Diencephalon (tissue), 2 donors: ENCODE results near the genes BACH1, KRTAP13-1 and KRTAP19-4.

- RAMPAGE, long total RNA = no peak
These were observed 411.2 kb downstream of the N6AMT1 start for GRCh38 chr21:28473962-28474465.

DNA sequence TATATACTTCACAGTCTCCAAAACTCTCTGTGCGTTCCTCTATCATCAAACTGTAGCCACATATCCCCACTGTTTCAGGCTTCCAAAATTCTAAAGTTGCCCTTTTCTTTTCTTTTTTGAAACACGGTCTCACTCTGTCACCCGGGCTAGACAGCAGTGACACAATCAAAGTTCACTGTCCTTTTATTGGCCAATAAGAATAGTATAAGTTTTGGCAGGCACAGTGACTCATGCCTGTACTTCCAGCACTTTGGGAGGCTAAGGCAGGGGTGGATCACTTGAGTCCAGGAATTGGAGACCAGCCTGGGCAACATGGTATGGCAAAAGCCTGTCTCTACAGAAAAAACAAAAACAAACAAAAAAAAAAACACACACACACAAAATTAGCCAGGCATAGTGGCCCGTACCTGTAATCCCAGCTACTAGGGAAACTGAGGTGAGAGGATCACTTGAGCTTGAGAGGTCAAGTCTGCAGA lies 19.3 kb downstream of the N6AMT1 start:
- RAMPAGE, long total RNA = no peak

DNA sequence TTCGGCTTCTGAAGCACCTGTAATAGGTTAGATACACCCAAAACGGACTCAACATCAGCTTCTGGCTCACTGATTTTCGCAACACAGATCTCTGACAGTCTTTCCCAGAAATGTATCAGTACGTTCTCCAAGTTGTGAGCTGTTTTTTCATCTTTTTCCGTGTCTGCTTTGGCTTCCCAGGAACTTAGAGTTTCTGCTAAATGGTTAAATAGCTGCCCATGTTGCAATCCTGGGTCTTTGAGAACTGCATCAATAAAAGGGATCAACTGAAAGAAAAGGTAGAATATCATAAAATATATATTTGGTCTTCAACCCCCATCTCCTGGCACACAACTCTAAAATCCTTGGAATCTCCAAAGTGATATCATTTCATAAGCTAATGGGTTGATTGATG lies 25.8 kb downstream of the LTN1 start:
- RAMPAGE, long total RNA = no peak

DNA sequence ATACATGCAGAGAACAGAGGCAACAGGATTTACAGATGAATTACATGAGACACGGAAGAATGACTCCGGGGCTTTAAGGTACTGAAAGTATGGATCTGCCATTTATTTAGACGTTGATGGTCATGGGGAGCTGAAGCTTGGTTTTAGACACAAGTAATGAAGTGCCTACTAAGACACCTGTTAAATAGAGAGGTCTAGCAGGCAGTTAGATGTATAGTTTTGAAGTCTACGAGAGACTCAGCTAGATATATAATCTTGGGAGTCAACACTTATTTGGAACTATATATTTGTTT lies 1.0 kb downstream of the RWDD2B start:
- RAMPAGE, long total RNA = no peak

DNA sequence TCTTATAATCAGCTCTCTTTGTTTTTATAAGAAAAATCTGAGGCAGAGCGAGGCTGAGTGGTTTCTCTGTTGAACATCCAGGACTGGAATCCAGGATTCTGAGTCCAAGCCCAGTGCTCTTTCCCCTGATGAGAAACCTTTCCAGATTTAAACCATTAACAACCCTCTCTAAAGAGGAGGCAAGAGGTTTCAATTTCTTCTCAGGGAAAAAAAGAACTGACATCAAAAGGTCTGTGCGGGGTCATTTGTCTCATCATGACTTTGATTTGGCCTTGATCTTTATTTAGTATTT lies 18.6 kb upstream of the CCT8 start:
- RAMPAGE, long total RNA = no peak

DNA sequence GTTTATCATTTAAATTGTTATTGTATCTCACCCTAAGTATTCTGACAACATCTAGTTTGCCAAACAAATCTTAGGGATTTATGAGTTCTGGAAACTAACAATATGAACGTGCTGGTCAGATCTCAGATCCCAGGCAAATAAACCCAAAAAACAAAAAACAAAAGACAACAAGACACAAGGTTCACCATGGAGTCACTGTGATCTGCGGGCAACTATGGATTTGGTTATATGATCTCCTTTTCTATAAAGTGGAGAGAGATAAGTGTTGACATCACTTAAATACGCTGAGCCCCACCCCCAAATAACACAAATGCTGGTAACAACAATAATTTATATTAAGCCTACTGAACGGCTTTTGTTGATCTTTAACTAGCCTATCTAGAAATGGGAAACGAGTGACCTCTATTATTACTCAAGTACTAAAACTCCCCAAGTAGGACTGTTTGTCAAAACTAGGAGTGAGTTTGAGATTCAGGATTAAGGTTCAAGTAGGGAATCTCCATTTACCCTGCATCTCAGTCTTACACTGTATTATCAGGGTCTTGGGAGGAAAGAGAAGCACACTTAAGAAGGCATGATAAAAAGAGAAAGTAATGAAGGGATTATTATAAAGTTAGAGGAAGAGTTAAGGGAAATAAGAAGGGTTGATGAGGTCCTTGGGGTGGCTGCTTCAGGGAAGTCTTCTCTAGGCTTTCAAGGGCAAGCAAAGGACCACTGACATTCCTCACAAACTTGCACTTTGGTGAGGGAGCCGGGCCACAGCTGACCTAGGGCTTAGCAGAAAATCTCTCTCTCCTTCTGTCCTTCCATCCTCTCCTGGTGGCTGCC lies 52.3 kb downstream of the MAP3K7CL start:
- RAMPAGE, long total RNA = no peak

GRCh38 chr21:29187955-29188370 lies 57.5 kb downstream of the MAP3K7CL start:
- RAMPAGE, long total RNA = no peak

GRCh38 chr21:29217730-29218216 lies 80.9 kb upstream of the BACH1 start:
- RAMPAGE, long total RNA = no peak

GRCh38 chr21:29298170-29298985 lies at the start of gene BACH1:
TSS of gene BACH1 (plus strand) at chr21:29298922.
- RAMPAGE, long total RNA = start-site peak on the plus strand at chr21:29298864-29298942, 213 and 153 reads in 2 replicates

DNA sequence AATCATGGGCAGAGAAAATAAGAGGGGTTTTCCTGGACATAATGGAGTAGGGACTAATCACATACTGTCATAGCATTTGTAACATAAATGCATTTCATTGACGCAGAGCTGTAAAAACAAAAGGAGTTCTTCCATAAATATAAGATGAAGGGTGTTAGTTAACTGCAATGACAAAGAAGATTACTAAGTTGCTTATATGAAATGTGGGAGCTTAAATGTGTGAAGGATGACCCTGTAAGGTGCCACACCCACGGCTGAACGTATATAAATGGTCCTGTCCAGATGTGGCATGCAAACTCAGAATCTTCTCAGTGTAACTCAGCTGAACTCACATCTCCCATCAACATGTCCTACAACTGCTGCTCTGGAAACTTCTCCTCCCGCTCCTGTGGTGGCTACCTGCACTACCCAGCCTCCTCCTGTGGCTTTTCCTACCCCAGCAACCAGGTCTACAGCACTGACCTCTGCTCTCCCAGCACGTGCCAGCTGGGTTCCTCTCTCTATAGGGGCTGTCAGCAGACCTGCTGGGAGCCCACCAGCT lies at the start of gene KRTAP13-1:
KRTAP13-1 (plus strand) TSS at position 290 of the 541 bp plus-strand sequence.
- RAMPAGE, long total RNA = no peak

DNA sequence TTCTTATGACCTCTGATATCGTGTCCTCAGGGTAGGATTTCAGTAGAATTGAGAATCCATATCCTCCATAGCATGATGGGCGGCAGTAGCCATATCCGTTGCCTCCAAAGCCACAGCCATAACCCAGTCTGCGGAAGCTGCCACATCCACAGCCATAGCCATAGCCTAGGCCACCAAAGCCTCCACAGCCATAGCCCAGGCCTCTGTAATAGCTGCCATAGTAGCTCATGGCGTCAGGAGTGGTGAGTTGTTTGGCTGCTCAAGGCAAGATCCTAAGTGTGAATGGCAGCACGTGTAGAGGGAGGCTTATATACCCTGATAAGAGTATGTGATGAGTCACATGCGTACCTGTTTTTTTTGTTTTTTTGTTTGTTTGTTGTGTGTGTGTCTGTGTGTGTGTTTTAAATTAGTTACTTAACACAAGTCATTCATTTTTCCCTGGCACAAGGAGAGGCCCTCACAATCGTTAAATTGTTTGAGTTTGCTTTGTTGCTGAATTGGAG lies at the start of gene KRTAP19-4:
KRTAP19-4 (minus strand) TSS at position 284 of the 503 bp plus-strand sequence.
- RAMPAGE, long total RNA = no peak

- RAMPAGE, long total RNA = no peak
These were observed 121.5 kb upstream of the KRTAP19-8 start for GRCh38 chr21:31159716-31160189.

DNA sequence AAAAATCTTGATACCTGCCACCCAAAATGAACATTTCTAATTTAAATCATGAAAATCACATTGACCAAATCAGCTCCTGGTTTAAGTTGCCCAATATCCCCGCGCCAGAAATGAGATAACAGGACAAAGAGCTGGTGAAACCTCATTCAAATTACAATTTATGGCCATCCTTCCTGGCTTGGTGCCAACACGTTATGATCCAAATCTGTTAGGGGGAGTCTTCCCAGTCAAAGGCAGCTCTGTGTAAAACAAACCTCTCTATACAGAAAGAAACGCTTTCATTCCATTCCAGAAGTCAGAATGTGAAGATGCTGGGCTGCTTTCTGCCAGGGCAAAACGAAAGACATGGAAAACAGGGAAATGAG lies 53.4 kb upstream of the TIAM1 start:
- RAMPAGE, long total RNA = no peak

- RAMPAGE, long total RNA = no peak
These were observed 101.3 kb upstream of the SOD1 start for GRCh38 chr21:31557896-31558911.

DNA sequence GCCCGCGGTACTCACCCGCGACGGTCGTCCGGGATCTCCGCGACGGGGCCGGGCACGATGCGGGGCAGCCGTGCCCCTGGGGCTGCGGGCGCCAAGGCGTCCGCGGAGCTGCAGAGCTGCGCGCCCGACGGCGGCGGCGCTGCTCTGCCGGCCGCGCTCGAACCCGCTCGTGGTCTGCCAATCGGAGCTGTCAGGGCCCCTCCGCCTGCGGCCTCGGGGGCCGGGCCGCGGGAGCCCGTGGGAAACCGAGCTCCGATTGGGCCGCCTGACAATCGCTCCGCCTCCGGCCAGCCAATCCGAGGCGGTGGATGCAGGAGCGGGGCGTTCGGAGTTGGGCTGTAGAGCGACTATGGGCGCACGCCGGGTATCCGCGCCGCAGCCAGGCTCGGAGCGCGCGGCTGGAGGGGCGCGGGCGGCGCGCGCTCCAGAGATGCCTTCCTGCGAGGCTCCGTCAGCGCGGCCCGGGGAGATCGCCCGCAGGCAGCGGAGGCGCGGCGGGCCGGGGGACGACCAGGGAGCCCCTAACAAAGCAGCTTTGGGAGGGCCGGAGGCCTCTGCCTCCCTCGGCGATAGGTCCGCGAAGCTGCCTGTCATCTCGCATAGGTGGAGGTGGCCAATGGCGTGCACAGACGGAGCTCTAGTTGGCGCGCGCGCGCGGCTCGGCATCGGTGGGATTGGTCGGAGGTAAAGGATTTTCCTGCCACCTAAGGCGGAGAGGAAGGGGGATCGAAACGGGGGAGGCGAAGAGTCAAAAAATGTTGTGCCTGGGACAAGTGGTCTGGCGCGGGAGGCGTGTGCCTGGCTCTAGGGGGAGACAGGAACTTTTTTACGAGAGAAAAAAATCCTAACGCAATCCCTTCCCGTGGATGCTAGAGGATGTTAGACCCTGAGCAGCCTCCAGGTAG lies 100.3 kb upstream of the SOD1 start:
- RAMPAGE, long total RNA = no peak

GRCh38 chr21:31559817-31560349 lies 99.6 kb upstream of the SOD1 start:
- RAMPAGE, long total RNA = no peak

- RAMPAGE, long total RNA = no peak
These were observed 17.9 kb downstream of the SOD1 start for GRCh38 chr21:31677134-31678027.

DNA sequence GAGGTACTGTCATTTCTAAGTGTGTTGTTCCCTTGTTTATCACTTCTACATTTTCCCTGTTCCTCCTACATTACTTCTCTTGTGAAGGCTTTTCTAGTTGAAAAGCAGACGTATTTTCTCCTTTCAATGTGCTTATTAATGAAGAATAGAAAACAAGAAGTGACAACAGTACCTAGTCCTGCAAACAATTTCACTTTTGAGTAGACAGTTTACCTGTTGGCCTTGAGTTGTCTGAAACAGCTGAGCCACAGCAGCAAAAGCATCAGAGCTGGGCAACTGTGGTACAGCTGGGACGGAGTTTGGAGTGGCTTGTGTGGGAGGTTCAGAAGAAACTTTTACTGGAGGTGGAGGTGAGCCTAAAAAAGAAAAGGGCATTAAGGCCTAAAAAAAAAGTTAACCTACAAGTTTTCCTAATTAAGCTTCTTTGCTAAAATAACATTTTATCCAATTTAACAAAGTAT lies 30.3 kb downstream of the SCAF4 start:
- RAMPAGE, long total RNA = no peak

DNA sequence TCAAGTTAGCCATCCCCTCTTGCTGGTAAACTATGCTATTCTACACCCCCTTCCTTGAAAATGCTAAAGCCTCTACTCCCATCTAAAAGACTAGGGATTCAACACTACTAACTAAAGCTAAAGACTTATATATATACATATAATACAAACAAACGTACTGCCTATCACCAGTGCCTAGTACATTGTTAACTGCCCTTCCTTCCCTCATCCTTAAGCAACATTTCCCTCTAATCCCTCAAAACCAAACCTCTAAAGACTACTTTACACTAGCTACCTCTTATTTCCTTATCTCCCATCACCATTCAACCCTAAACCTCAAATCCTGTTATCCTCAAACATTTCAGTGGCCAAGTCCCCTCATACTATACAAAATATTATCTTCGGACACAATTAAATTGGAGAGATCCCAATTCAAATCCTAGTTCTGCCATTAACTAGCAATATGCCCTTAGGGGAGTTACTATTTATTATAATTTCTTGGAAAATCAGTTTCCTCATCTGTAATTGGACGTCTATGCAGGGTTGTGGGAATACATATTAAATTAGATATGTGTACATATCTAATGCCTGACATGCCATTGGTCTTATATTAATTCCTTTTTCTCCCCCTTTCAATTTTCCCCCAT lies 3.7 kb downstream of the SCAF4 start:
- RAMPAGE, long total RNA = no peak

DNA sequence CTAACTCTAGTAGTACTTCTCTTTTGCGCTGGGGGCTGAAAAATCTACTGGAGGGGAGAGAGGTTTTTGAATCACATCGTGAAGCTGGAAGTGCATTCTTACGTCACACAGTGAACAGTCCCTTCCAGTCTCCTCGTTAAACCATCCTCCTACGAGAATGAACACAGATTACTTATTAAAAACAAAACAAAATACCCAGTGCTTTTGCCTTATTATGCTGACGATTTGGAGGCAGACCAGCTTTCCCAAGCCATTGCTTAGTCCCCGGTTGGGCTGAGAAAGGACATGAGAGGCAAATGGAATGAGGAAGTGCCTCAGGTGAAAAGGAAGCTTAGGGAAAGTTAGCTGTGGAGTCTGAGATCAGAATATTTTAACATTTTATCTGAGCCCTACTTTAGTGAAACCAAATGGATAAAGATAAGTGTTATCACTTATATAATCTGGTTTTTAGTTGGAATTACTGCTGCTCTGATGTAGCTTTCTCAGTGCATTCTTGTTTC lies 16.2 kb downstream of the HUNK start:
- RAMPAGE, long total RNA = no peak